HGPS cell (cell line): ENCODE measurements around a stretch of chr7.

GRCh38 chr7:2667855-2668512 lies 20.0 kb upstream of the AMZ1 start:
- RRBS, result no CpG with 5 or more reads among the region's 6 CpGs

- RRBS, result no CpG with 5 or more reads among the region's 13 CpGs
Measured at GRCh38 chr7:2681860-2682295, 6.1 kb upstream of the AMZ1 start.

DNA sequence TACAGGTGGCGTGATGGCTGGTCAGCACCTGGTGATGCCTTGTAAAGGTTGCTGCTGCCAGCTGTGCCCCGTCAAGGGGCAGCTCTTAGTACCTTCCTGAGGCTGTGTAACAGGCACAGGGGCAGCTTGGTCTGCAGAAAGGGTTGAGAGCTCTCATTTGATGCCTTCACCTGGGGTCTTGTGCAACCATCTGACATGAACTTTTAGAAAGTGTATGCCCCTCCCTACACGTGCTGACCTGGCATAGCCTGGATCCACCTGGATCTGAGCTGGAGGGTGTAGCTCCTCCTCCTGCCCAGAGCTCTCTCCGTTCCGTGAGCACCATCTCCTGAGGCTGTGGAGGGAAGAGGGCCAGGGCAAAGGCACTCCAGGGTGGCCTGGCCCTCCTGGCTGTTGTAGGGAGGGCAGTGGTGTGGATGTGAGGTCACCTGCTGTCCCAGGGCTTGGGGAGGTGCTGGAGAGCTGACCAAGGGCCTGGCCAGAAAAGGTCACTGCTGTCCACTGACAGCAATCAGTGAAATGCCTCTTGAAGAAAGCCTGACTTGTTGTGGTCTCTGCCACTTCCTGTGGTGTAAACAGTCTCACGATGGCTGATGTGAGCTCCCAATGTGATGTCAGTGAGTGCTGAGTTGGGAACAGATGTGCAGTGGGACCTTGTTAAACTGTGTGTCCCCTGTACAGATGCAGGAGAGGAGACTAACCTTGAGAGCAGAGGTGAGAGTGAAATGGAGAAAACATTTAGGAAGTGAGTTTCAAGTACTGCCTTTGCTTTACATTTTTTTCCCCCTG lies 23.0 kb downstream of the AMZ1 start:
- RRBS, result no CpG with 5 or more reads among the region's 6 CpGs

GRCh38 chr7:2792045-2792637 lies 52.0 kb downstream of the GNA12 start:
- RRBS, result no CpG with 5 or more reads among the region's 11 CpGs

- RRBS, result 94% methylated on average over 3 of the region's 18 CpGs
Measured at GRCh38 chr7:2794648-2795392, 49.3 kb downstream of the GNA12 start.

DNA sequence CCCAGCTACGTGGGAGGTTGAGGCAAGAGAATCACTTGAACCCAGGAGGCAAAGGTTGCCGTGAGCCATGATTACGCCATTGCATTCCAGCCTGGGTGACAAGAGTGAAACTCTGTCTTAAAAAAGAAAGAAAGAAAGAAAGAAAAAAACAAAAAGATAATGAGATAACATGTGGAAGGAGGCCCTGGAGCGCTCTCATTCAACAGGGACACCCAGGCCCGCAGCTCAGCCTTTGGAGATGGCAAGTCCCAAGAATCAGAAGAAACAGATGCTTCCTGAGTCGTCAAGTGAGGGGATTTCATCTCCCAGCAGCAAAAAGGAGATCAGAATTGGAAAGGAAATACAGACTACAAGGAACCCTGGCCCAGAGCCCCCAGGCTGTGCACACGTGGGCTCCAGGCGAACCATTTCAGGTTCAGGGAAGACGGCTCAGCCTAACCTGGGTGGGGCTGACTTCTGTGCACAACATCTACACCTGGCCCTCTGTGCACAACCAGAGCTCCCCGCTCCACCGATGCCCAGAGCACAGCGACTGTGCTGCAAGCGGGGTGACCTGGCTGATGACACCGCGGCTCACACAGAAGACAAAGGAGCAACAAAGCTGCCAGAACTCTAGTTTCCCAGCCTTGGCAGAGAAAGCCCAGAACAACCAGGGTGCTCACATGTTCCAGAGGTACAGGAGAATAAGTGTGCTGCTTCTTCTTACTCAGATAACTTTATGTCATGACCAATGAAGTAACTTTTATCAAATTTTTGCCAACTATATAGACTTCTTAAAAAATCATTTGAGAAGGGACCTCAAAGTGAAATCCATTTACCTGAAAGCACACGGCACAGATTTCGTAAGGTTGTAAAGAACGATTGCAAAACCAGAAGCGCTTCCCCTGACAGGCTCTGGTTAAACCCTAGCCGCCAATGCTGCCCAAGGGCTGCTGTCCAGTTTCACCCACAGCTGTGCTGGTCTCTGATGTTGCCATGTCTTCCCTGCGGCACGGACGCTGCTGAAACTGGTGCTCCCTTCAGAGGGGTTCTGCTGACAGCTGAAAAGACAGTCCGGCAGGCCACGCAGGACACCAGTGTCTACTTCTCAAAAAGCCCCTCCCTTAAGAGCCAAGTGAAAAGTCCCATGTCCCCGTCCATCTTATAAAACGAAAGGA lies 33.0 kb downstream of the GNA12 start:
- RRBS, result no CpG with 5 or more reads among the region's 27 CpGs

GRCh38 chr7:2832023-2833119 lies 11.7 kb downstream of the GNA12 start:
- RRBS, result 82% methylated on average over 1 of the region's 28 CpGs

DNA sequence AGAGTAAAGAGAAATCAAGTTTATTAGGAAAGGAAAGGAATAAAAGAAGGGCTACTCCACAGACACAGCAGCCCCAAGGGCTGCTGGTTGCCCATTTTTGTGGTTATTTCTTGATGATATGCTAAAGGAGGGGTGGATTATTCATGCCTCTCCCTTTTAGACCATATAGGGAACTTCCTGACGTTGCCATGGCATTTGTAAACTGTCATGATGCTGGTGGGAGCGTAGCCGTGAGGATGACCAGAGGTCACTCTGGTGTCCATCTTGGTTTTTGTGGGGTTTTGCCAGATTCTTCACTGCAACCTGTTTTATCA lies 115.4 kb upstream of the CARD11 start:
- RRBS, result no CpG with 5 or more reads among the region's 3 CpGs

- RRBS, result 3% methylated on average over 72 of the region's 100 CpGs
Measured at GRCh38 chr7:3301435-3301974, 453 bp downstream of the SDK1 start.

- RRBS, result no CpG with 5 or more reads among the region's 3 CpGs
Measured at GRCh38 chr7:3337537-3338054, 36.5 kb downstream of the SDK1 start.

DNA sequence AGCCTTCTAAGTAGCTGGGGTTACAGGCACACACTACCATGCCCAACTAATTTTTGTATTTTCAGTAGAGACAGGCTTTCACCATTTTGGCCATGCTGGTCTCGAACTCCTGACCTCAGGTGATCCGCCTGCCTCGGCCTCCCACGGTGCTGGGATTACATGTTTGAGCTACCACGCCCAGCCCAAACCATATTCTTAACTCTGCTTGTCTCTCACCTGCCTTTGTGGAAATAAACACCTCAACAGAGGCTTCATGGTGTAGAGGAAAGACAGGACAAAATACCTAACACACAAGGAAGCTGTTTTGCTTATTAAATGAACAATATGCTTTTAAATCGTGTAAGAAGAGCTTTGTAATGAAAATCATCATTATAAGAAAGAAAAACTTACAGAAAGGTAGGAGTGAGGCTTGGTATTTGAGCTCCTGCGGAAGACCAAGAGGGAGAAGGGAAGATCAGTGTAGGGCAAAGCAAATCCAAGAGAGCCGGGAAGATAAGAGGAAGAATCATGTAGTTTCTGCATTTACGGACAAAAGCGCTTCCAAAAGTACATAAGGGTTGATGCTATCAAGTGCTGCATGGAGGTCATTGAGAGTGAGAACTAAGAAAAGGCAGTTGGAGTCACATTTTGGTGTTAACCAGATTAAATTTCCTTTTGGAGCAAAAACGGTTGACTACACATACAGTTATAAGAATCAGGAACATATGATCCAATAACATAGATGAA lies 109.8 kb downstream of the SDK1 start:
- RRBS, result no CpG with 5 or more reads among the region's 11 CpGs

DNA sequence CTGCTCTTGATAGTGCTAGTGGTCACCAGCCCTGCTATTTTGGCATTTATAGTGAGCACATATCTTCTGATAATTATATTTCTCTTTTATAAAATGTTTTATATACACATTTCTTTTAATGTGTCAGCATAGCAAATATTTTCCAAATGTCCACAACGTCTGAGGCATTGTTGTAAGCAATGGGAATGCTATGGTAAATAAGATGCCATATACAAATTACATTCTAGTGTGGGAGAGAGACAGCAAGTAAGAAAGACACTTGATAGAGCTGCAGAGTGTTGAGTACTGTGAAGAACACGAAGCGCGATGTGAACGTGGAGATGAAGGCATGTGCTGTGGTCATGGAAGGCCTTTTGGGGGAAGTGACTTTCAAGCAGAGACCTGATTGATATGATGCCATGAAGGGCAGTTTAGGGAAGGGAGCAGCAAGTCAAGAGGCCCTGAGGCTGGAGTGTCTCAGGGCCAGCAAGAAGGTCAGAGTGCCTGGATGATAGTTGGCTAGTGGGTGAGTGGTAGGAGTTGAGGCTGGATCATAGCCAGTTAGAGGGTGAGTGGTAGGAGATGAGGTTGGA lies 226.1 kb downstream of the SDK1 start:
- RRBS, result no CpG with 5 or more reads among the region's 5 CpGs

DNA sequence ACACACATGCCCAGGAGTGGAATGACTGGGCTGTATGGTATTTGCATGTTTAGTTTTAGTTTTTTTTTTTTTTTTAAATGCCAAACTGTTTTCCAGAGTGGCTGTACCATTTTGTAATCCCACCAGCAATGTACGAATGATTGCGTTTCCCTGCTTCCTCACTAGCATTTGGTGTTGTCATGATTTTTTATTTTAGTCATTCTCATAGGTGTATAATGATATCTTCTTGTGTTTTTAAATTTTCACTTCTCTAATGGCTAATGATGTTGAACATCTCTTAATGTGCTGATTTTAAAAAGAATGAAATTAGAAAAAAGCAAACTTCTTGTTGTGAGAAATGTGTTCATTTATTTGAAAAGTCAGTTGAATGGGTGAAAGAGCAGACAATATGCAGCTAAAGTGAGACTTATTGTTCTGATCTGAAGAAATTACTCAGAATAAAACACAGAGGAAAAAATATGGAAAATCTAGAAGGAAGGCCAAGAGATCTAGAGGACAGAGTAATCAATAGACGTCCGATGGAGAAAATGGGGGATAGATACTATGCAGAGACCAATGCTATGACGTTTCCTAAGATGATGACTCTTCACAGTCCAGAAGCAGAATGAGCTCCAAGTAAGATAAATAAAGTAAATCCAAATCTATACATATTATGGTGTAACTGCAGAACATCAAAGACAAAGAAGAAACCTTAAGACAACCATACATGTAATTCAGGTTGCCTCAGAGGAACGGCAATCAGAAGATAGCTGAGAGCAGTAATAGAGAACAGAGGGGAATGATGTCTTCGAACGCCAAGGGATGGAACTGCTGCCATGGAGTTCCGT lies 350.2 kb downstream of the SDK1 start:
- RRBS, result no CpG with 5 or more reads among the region's 9 CpGs

- RRBS, result no CpG with 5 or more reads among the region's 13 CpGs
Measured at GRCh38 chr7:3972568-3972885, 671.5 kb downstream of the SDK1 start.

DNA sequence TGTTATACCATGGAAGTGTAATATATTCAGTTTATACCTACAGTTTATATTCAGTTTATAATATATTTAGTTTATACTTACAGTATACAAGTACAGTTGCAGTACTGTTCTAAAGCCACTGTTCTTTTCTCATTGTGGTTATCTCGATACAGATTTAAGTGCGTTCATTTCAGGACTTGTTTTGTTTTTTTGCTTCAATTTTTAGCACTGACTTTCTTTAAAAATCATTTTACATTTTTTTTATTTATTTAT lies 596.9 kb upstream of the FOXK1 start:
- RRBS, result no CpG with 5 or more reads among the region's 2 CpGs

DNA sequence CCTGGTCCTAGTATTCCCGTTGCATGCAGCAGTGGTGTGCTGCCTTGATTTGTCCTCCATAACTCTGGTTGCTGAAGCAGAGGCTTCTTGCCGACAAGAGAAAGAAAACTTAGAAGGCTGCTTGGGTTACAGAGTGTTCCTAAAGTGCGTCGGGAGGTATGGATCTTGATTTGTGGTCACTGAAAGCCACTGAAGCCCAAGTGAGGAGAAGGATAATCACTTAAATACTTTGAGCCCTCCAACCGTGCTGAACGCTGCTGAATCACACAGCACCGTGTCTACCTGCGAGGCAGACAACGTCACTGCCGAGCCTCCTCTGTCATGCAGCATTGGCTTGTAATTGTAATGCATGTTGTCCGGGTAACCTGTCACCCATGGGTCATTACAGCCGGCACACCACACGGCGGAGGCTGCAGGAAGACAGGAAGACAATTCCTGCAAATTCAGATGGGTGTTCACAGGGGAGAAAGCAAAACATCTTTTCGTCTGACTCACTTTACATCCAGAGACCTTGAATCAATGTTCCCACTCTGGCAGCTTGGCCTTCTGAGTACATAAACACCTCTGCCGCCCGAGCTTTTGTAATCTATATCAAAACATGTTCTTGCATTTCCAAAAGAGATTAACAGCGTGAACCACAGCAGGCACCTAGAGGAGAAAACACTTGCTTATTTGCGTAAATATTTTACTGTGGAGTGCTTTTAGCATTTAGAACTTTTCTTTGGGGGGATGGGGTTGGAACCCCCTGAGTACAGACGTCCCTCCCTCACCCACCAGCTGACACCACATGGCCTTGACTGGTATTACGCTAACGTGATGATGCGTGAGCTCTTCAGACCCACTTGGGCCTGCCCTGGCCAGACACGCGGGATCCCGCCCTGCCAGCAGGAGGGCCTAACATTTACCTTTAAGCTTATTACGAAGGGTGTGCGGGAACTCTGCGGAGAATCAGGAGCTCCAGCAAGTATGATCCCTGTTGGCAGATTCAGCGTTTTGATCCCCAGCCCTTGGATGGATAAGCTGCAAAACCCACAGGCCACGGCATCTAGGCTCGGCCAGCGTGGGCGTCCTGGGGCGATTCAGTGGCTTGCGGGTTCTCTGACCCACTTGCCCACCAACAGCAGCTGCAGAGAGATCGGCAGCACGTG lies 545.8 kb upstream of the FOXK1 start:
- RRBS, result no CpG with 5 or more reads among the region's 38 CpGs

DNA sequence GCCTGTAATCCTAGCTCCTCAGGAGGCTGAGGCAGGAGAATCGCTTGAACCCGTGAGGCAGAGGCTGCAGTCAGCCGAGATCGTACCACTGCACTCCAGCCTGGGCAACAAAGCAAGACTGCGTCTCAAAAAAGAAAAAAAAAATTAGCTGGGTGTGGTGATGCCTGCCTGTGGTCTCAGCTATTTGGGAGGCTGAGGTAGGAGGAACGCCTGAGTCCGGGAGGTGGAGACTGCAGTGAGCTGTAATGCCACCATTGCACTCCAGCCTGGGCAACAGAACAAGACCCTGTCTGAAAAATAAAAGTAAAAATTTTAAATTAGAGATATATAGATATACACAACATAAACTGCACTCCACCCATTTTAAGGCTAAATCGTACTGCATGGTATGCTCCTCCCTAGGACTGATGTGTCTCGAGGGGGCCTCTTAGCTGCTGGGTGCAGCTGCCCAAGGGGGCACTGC lies 41.0 kb upstream of the FOXK1 start:
- RRBS, result no CpG with 5 or more reads among the region's 9 CpGs

GRCh38 chr7:4683872-4684621 lies 2.0 kb downstream of the FOXK1 start:
- RRBS, result 2% methylated on average over 7 of the region's 18 CpGs

DNA sequence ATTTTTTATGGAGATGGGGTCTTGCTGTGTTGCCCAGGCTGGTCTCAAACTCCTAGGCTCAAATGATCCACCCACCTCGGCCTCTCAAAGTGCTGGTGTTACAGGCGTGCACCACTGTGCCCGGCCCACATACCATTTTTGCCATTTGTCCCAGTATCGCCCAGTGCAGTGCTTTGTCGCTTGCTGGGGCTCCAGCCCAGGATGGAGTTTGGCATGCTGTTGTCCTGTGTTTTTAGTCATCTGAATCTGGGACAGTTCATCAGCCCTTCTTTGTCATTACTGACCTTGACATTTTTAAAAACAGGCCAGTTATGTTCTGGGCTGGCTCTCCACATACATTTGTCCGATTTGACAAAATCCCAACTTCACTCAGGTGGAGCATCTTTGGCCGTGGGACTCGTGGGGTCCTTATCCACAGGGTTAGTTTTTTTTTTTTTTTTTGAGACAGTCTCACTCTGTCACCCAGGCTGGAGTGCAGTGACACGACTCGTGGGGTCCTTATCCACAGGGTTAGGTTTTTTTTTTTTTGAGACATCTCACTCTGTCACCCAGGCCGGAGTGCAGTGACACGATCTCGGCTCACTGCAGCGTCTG lies 16.9 kb downstream of the FOXK1 start:
- RRBS, result no CpG with 5 or more reads among the region's 14 CpGs

GRCh38 chr7:4725891-4726037 lies 43.7 kb downstream of the FOXK1 start:
- RRBS, result no CpG with 5 or more reads among the region's 2 CpGs